Sciatic nerve (tissue), 1 donor: ENCODE measurements around the gene PKNOX1.

- PRO-cap, result bidirectional peak, plus-strand start at chr21:42524782, minus-strand start at chr21:42524506
These were observed 11.0 kb downstream of the SLC37A1 start for GRCh38 chr21:42524318-42525342.

DNA sequence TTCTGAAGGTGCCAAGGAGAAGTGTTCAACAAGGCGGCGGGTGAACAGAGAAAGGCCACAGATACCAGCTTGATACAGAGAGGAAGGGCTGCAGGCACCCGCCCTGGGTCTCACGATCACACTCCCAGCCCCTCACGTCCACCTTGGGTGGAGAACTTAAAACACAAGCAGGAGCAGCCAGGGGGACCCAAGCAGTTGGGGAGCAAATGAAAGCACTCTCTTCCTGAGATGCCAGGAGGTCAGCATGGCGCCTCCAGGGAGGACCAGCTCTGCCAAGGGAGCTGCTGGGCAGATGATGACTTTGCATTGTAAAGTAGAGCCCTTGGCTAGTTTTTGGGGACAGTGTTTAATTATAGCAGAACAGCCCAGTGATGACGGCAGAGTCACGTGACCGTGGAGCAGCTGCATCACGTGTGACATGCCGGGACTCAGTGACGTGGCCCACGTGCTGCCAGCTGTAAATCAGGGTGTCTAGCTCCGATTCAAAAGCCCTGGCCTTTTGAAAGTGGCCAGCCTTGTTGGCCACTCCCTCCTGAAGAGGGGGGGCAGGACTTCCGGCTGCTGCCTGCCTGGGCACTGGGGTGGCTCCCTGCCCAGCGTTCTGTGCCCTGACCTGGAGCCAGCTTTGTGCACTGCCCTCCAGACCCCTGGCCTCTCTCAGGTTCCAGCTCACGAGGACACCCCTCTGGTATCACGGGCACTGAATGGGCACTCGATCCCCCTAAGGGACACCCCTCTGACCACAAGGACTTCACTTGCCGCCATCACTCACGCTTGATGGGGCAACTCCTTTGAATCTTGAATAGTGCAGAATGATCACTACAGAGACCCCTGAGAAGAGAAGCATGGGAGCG, 19.1 kb downstream of the SLC37A1 start:
- PRO-cap, result no peak

DNA sequence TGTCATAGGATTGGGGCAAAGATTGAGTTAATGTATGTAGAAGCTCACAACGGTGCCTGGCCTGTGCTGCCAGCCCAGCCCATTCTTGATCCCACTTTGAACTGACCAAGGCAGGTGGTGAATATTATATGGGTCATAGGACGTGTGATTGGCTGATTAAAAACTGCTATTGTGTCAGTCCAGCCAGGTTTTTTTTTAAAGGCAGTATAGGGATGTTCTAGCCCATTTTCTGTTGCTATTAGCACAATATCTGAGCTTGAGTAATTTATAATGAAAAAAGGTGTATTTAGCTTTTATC, 22.6 kb downstream of the SLC37A1 start:
- PRO-cap, result no peak

GRCh38 chr21:42539108-42539852, 25.6 kb downstream of the SLC37A1 start:
- PRO-cap, result no peak

GRCh38 chr21:42553983-42554674, 40.5 kb downstream of the SLC37A1 start:
- PRO-cap, result no peak

DNA sequence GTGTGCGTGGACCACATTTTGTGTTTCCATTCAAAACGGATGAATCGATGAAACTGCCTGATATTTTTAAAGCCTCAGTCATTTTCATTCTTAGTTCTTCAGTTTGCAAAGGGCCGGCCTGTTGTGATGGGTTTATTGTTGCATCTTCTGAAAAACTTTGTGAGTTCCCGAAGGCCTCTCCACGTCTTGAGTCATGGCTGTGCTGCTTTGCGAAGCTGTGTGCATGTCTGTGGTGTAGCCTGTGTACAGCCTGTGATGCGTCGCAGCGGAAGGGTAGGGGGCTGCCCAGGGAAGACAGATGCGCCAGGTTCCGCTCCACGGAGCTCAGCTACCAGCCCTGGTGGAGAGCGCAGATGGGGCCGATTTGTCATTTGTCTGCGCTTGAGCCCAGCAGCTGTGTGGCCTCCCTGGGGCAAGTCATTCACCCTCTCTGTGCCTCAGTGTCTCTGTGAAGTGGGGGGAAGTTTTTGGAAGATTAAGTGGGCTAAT, 8.2 kb downstream of the PDE9A start:
- PRO-cap, result no peak

DNA sequence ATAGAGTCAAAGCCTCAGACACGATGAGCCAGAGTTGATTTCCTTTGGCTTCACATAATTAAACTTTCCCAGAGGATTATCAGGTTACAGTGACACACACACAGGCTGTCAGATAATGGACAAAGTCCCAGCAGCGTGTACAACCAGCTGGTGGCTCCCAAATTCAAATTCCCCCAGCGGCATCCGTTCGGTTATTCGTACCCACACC, 66.5 kb downstream of the PDE9A start:
- PRO-cap, result no peak

DNA sequence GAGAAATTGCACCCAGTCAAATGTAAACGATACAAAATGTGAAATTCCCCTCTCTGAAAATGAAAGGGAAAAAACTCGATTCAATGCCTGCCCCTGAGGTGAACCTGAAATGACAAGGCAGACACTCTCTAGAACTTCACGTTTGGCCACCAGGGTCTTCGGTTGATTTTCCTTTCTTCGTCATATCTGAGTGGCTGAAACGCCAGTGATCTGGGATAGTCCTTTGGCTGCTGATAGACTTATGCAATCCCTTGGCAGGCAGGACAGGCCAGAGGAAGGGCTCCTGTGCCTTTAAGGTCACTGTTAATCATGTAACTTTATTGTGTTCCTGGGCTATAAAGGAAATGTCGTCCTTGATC, 67.8 kb downstream of the PDE9A start:
- PRO-cap, result no peak

DNA sequence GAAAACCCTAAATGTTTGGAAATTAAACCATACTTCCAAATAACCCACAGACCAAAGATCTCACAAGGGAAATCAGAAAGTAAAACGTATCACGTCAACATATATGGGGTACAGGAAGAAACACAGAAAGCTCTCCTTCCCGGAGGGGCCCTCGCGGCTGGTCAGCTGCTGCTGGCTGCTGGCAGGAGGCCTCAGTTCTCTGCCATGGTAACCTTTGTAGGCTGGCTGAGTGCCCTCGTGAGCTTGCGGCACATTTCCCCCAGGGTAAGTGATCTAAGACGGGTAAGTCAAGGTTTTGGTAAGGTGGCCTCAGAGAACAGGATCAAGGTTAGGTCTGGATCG, 34.1 kb downstream of the WDR4 start:
- PRO-cap, result no peak

- PRO-cap, result no peak
These were observed 16.1 kb downstream of the WDR4 start for GRCh38 chr21:42863153-42863763.

GRCh38 chr21:42974058-42974859, at the start of gene PKNOX1:
TSS of gene PKNOX1 (plus strand) at chr21:42974562.
- PRO-cap, result unidirectional peak, minus-strand start at chr21:42974139; bidirectional peak, plus-strand start at chr21:42974703, minus-strand start at chr21:42974253

DNA sequence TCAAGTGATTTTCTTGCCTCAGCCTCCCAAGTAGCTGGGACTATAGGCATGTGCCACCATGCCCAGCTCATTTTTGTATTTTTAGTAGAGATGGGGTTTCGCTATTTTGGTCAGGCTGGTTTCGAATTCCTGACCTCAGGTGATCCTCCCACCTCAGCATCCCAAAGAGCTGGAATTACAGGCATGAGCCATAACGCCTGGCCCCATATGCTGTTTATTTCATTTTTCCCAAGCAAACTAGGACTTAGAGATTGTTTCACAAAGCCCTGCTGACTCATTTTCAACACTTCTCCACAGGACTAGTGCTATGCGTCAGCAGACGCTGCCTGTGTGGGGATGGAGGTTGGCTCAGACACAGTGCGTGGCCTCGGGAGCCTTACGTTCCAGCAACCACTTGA, 22.6 kb downstream of the PKNOX1 start:
- PRO-cap, result no peak

DNA sequence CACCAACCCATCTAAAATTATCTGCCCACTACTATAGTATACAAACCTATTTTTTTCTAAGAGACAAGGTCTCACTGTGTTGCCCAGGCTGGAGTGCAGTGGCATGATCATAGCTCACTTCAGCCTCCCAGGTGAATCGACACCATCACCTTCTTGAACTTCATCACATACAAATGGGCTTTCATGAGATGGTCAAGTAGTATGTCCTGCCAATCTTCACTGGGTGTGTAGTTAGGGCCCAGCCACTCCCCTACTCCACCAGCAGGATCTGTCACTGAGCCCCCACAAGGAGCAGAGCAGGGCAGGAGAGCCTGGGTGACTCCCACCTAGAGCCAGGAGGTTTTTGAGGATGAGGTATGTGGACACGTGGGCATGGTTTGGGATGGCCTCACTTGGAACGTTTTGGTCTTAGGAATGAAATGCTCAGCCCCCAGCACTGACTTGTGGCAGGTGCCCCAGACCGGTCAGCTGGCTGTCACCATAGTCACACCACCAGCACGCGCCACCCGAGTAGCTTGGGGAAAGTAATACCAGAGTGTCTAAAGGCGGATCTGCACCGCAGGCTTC, 15.4 kb downstream of the U2AF1 start:
- PRO-cap, result no peak

GRCh38 chr21:43106714-43107415, 505 bp downstream of the U2AF1 start:
- PRO-cap, result unidirectional peak, plus-strand start at chr21:43107136

GRCh38 chr21:43193881-43194565, 25.2 kb downstream of the CRYAA start:
- PRO-cap, result unidirectional peak, plus-strand start at chr21:43194156

GRCh38 chr21:43344018-43344884, 82.7 kb downstream of the SIK1 start:
- PRO-cap, result unidirectional peak, plus-strand start at chr21:43344719

DNA sequence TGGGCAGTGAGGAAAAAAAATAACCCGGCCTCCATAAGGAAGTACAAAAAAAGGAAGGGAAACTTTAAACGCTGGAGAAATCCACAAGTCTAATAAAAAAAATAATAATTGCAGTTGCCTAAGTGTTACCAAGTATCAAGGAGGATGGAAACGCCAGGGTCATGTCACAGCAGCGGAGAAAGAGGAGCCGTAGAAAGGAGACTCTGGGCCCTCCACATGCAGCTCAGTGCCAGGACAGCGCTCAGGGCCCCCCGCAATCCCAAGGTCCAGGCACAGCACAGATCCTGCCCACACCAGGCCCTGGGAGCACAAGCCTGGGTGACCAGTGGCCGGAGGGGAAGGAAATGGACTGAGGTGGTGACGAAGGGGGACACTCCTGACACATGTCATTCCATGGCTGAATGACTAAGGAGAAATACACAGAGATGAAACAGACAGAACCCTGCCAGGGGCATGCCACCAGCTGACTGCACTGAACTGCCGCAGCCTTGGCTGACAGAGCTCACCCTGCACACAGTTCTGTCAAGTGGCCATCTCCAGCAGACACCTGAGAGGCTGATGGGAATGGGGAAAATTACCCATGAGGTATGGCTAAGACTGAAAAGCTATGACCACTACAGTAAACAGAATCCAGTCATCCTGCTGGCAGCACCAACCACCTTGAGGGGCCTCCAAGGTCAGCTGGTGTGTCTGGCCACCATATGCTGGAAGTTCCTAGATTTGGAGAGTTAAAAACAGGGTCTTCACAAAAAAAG, 38.2 kb downstream of the H2BC12L start:
- PRO-cap, result no peak

DNA sequence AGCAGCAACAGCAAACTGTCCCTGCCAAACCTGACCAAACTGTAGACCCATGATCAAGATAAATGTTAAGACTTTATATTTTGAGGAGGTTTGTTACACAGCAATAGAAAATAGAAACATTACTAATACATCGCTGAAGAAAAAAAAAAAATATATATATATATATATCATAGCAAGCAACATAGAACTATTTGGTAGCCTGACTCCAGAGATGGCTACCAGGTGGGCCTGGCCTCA, 43.5 kb downstream of the HSF2BP start:
- PRO-cap, result unidirectional peak, minus-strand start at position 151 of the sequence

GRCh38 chr21:43646518-43646938, 12.8 kb downstream of the HSF2BP start:
- PRO-cap, result no peak

DNA sequence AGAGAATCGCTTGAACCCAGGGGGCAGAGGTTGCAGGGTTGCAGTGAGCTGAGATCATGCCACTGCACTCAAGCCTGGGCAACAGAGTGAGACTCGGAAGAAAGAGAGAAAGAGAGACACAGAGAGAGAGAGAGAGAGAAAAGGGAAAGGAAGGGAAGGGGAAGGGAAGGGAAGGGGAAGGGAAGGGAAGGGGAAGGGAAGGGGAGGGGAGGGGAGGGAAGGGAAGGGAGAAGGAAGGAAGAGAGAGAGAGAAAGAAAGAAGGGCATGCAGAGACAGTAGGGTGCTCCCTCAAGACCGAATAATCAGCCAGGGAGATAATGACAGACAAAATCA, 6.3 kb downstream of the HSF2BP start:
- PRO-cap, result unidirectional peak, plus-strand start at position 241 of the sequence